ENCODE results near the genes GATD1, SLC25A22 and KRTAP5-2.

DNA sequence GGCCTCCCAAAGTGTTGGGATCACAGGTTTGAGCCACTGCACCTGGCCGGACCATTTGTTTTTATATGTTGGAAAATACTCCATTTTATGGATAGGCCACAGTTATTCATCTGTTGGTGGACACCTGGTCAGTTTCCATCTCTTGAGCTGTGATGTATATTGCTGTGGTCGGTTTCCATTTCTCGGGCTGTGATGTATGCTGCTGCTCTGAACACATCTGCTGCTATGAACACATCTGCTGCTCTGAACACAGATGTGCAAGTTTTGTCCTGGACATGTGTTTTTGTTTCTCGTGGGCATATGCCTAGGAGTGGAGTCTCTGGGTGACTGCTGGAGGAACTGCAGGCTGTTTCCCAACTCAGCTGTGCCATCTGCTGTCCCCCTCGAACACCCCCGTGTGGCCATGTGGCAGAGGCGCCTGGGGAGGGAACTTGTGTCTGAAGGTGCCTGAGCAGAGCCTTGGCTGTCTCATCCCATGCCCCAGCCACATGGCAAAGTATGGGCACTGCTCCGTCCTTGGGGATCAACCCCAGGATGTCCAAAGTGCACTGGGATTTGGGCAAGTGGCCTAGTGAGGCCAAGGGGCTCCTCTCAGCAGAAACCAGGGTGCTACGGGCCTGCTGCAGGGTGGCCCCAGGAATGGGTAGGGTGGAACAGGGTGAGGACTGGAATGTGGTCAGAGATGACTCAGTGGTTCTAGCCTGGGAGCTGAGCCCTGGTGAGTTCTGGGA is 14.9 kb downstream of the GATD1 start:
- PRO-cap, result no peak

DNA sequence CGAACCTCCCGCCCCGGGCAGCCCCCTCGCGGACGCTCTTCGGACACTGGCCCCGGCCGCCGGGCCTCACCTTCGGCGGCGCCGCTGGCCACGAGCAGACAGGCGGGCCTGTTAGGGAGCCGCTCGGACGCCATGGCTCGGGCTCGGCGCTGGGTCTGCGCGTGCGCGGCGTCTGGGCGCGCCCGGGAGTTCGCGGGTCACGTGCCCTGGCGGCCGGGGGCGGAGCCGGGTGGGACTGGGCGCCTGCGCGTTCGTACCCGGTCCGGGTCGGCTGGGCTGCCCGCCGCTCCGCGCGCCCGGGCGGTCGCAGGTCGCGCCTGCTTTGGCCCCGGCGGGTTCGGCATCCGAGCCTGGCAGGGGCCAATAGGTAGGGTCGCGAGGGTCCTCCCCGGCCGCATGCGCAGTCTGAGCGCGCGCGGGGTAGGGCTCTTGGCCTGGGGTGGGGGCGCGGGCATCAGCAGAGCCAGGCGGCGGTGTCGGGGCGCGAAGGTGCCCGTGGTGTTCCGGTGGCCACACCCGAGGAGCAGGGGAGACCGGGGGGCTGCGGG is at the start of gene GATD1:
TSS of gene GATD1 (minus strand) at position 159 of the 548 bp plus-strand sequence.
- PRO-cap, result bidirectional peak, plus-strand start at position 254 of the sequence, minus-strand start at position 157 of the sequence

GRCh38 chr11:790998-791519 is 1.2 kb upstream of the CEND1 start:
- PRO-cap, result no peak

DNA sequence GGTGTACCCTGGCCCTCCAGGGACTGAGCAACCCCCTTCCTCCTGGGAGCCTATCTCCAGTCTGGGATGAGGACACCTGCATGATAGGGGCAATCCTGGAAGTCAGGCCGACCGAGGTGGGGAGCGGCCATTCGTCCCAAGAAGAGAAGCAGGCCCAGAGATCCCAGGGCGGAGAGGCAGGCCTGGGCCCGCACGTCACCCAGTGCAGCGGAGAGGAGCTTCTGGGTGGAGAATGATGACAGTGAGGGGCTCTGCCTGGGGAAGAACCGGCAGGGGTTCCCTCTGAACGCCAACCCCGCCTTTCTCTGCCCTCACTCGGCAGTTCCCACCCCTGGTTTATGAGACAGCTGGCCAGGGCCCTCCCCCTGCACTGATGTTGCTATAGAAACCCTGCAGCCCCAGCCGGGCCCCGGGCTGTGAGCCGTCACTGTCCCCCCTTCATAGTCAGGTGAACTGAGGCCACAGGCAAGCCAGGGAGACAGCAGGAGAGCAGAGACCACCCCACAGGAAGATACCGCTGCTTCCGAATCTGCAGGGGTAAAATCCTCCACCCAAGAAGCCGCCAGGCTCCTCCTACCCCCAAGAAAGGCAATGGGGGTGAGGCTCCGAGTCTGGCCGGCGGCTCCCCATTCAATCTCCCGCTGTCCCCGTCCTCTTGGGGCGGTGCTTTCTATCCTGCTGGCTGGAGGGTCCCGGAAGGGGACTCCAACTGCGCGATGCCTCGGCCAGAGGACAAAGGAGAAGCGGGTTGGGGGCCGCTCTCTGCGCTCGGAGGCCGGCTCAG is 854 bp downstream of the SLC25A22 start:
- PRO-cap, result no peak

- PRO-cap, result bidirectional peak, plus-strand start at chr11:798045, minus-strand start at chr11:798019; unidirectional peak, minus-strand start at chr11:798245
These were observed at the start of gene SLC25A22 for GRCh38 chr11:797819-798740. TSS of gene SLC25A22 (minus strand) at chr11:798281.

DNA sequence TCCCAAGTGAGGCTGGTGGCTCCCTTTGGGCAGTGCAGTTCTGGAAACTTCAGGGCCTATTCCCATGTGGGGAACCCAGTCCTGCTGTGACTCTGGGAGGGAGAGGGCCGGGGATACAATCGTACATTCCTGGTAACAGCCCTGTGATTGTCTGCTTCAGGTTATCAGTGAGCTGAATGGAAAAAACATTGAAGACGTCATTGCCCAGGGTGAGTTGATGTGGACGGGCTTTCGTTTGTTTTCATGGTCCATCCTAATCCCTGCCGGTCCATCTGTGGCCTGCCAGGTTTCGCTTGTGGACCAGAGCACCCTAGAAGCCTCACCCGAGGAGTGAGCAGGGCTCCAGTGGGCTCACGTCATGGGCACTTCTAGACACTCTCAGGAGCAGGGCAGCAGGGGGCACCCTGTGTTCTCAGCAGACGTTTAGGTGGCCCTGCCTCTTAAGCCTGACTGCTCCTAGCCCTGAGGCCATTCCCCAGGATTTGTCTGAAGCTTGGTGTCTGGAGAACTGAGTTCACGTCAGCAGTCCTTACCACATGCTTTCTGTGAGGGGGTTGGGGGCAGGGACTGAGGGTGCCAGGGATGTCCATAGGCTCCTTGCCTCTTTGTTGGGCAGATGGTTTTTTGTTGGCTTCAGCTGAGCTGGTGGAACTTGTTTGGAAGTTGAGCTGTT is 1.8 kb downstream of the RPLP2 start:
- PRO-cap, result no peak

DNA sequence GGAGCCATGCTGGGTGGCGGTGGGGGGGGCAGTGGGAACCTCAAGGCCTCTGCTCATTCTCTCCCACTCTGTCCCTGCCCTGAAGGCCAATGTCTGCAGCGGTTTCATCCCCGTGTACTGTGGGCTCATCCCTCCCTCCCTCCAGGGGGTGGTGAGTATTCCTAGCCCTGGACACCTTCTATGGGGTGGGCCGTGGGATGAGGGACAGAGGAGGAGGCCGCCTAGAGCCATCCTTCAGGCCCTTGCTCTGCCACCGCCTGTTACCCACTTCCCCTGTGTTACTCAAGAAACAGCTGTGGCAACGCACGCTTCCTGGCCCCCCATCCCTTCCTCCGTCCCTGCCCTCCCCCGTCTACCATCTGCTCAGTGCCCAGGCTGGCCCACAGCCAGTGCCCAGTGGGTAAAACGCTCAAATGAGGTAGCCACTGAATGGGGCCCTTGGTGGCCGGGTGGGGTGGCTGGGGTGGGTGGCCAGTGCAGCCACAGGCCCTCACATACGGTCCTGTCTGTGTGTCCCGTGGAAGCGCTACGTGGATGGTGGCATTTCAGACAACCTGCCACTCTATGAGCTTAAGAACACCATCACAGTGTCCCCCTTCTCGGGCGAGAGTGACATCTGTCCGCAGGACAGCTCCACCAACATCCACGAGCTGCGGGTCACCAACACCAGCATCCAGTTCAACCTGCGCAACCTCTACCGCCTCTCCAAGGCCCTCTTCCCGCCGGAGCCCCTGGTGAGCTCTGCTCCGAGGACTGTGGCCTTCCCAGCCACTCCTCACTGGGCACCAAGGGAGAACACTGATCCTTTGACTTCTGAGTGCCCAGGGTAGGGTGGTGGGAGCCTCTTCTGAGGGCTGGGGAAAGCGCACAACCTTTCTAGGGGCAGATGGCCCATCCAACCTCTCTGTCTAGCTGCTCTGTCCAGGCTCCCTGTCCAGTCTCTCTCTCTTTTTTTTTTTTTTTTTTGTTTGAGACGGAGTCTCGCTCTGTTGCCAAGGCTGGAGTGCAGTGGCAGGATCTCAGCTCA is 3.5 kb downstream of the PNPLA2 start:
- PRO-cap, result no peak

DNA sequence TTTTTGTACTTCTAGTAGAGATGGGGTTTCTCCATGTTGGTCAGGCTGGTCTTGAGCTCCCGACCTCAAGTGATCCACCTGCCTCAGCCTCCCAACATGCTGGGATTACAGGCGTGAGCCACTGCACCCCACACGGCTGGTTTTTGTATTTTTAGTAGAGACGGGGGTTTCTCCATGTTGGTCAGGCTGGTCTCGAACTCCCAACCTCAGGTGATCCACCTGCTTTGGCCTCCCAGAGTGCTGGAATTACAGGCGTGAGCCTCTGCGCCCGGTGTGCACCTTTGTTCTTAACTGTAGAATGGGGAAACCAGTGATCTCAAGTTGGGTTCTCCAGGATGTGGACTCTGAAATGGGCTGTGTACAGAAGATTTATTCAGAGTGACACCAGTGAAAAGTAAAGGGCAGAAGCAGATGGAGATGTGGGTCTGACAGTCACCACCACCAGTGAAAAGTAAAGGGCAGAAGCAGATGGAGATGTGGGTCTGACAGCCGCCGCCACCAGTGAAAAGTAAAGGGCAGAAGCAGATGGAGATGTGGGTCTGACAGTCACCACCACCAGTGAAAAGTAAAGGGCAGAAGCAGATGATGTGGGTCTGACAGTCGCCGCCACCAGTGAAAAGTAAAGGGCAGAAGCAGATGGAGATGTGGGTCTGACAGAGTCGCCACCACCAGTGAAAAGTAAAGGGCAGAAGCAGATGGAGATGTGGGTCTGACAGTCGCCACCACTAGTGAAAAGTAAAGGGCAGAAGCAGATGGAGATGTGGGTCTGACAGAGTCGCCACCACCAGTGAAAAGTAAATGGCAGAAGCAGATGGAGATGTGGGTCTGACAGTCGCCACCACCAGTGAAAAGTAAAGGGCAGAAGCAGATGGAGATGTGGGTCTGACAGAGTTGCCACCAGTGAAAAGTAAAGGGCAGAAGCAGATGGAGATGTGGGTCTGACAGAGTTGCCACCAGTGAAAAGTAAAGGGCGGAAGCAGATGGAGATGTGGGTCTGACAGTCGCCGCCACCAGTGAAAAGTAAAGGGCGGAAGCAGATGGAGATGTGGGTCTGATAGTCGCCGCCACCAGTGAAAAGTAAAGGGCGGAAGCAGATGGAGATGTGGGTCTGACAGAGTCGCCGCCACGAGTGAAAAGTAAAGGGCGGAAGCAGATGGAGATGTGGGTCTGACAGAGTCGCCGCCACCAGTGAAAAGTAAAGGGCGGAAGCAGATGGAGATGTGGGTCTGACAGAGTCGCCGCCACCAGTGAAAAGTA is 35.4 kb downstream of the AP2A2 start:
- PRO-cap, result no peak

- PRO-cap, result bidirectional peak, plus-strand start at chr11:1151340, minus-strand start at chr11:1151223
These were observed 6.9 kb upstream of the MUC5AC start for GRCh38 chr11:1150713-1151471.

DNA sequence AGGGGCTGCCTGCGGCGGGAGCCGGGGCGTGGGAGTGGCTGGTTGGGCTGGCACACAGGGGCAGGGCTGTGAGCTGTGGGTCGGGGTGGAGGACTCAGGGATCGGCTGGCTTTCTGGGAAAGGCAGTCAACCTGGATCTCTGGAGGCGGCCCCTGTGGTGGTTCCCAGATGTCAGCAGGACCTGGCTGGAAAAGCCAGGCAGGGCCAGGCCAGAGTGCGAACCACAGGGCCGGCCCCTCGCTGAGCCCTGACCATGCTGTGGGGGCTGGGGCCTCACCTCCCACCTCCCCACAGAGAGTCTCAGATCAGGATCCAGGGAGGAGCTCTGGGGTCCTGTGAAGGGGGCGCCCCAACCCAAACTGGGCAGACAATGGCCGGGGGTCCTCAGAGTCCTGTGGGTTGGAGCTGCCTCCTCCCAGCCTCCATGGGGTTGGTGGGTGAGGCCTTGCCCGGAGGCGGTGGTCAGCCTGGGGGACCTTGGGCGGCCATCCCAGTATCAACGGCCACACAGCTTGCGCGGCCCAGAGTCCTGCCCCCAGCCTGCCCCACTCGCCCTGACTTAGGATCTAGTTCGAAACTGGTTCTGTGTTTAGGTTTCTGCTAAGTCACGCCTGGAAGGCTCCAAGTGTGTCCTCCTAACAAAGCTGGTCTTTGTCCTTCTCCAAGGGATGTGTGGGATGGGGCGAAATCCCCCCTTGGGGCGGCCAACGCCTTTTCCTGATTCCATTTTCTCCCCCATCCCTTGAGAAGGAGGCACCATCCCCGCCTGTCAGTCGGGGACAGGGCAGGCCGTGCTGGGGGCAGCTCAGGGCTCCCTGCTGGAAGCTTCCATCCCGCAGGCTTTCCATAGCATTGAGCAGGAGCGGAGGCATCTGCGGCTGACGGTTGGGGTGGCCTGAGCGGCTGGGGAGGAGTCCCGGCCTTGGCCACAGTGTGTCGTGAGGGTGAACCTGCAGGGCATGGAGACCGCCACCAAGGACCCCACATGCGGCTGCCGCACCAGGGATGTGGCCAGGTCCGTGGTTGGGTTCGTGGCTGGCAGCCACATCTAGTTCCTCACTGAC is 2.1 kb downstream of the MUC5B start:
- PRO-cap, result bidirectional peak, plus-strand start at position 78 of the sequence, minus-strand start outside the sequence; bidirectional peak, plus-strand start at position 772 of the sequence, minus-strand start at position 556 of the sequence

- PRO-cap, result no peak
These were observed 8.5 kb downstream of the MUC5B start for GRCh38 chr11:1231207-1231955.

DNA sequence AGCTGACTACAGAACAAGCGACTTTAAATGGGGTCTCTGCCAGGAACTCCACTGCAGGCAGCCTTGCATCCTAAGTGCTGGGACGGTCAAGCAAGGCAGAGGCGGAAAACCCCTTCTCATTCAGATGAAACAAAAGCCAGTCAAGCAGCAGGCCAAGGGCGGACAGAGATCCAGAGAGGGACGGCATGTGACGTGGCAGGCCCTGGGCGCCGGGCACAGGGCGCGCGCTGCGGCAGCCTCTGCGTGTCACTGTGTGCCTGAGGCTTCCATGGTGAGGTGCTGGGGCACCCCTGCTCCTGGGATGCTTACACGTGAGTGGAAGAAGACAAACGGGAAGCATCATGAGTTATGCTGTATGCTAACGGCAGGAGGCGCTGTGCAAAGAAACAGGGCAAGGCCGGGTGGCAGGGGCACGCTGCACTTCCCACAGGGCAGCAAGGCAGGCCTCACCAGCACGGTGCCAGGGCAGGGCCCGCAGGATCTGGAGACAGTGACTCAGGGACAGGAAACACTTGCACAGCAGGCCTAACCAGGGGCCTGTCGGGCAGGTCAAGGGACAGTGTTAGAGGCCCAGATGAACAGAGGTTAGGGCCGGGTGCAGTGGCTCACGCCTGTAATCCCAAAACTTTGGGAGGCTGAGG is 6.1 kb downstream of the TOLLIP start:
- PRO-cap, result no peak

- PRO-cap, result no peak
These were observed 4.4 kb downstream of the TOLLIP start for GRCh38 chr11:1305121-1305335.

DNA sequence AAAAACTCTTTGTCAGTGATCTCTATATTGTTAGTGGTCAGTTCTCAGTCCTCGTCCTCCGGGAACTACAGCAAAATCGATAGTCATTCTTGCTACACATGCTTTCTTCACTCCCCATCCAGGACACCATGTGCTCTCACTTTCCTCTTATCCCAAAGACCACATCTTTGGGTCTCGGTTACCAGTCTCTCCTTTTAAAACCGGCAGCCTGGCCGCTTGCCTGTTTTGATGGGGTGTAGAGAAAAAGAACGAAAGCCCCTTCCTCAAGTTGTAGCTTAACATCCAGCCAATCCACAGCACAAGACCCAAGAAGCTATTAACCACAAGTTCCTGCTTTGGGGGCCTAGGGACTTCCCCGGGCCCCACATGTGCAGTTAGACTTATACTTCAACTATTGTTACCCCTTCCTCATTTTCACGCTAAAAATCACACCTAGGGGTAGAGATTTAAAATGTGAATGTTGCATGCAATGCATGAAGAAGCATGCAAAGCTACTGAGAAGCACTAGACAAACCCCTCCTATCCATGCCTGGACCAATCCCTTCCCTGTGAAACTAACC is 1.5 kb upstream of the TOLLIP start:
- PRO-cap, result no peak

DNA sequence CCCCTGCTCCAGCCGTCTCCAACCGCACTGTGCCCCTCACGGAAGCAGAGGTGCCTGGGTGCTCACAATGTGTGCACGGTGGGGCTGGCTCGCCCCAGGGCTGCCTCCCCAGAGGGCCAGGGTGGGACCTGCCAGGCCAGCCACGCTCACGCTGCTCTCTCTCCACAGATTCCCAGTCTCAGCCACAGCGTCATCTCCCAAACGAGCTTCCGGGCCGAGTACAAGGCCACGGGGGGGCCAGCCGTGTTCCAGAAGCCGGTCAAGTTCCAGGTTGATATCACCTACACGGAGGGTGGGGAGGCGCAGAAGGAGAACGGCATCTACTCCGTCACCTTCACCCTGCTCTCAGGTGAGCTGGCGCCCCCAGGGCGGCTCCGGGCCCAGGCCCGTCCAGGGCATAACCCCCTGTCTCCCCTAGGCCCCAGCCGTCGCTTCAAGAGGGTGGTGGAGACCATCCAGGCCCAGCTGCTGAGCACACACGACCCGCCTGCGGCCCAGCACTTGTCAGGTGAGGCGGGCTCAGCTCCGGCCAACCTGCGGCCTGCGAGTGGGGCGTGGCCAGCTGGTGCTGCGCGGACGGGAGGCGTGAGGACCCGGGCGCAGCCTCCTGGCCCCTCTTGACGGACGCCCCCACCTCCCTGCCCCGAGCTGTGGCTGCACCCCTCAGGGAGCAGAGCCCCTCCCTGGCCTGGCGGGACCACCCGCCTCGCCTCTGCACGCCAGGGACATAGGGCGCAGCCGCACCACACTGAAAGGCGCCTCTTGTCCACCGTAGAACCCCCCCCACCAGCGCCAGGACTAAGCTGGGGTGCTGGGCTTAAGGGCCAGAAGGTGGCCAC is 30.2 kb downstream of the MOB2 start:
- PRO-cap, result no peak

DNA sequence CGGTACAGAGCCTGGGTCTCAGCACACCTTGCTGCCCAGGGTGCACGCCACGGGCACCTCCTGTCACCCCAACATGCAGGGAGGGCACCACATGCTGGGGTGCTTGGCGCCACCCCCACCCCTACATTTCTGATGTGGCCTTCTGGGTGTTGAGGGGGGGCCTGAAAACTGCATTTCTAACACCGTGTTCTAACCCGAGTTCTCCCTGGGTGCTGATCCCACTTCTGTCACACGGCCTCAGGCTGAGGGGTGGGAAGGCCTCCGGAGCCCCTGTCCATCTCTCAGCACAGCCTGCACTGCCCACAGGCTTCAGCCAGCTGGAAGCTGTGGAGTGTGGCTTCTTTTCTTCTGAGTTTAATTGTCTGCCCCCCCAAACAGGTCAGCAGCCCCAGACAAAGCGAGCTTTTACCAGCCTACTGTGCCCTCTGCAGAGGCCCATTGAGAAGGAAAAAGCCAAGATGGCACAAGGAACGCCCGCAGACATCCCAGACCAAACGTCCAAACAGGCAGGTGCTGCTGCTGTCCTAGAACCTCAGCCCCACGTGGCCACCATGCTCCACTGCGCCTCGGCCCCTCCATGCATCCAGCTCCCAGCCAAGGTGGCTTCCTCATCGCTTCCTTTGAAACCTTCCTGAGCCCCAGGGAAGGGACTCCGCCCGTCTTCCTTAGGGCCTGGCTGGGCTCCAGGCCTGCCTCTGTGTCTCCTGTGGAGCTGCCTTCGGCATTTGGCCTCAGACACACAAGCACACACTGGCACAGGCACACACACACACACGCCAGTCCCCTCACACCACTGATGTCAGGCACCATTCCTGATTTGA is 1.8 kb downstream of the MOB2 start:
- PRO-cap, result no peak

DNA sequence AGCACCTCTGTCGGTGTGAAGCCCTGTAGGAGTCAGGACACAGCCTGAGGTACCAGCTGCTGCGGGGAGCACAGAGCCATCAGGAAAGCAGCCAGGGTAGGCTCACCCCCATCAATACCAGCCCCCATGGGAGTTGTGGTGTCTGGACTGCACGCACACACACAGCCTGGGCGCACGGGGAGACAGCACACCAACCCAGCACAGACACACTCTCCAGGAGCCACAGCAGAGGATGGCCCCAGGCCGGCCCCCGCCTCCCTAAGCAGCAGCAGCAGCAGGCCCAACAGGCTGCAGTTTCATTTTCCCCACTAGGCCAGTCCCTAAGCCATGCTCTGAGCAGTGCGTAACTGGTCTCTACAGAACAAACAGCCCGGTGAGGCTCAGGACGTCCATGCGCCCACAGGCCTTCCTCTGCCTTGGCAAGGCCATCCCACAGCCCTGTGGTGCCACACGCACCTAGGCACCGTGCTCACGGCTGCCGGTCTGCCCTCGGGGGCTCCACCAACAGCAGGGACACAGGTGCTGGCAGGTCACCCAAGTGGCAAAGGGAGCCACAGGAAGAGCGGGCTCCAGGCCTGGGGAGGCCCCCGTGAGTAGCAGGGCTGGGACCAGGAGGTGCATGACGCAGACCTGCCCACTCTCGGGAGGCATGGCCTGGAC is 1.2 kb upstream of the MOB2 start:
- PRO-cap, result no peak

- PRO-cap, result no peak
These were observed 39.2 kb downstream of the DUSP8 start for GRCh38 chr11:1532727-1533337.

DNA sequence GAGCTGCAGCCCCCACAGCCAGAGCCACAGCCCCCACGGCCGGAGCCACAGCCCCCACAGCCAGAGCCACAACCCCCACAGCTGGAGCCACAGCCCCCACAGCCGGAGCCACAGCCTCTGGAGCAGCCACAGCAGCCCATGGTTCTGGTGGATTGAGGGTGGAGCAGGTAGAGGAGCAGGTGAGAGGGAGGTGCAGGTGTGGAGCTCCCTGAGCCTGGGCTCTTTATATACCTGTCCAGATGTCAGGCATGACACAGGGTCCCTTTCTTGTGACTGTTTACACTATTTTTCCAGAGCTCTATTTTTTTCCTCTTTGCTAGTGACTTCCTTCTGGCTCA is at the start of gene KRTAP5-2:
TSS of gene KRTAP5-2 (minus strand) at position 184 of the 338 bp plus-strand sequence.
- PRO-cap, result no peak

DNA sequence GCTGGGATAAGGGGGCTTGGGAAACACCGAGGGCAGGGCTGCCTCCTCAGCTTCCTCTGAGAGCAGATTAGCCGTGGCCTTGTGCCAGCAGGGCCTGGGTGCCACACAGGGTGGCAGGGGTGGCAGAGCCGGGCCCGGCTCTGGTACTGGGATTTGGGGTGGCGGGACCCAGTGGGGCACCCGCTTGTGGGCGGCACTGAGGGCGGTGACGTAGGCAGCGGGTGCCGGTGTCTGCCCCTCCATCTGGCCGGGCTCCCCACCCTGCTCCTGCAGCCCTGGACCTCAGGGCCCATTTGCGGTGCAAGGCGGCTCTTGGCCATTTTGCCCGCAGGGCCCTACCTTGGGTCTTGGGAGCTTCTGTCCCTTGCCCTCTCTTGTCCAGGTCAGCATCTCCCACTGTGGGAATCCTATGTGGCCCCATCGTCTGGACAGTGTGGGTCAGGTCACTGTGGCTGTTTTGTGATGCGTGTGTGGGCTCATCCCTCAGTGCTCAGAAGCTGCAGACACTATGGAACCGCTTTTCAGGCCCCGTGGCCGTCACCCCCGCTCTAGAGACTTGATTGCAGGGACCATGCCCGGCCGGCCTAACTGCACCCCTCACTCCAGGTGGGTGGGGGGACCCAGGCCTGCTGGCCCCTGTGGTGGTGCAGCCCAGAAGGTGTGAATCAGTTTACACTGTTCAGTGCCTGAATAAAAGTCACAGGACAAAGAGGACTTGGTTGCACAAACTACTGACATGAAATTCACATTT is 29.7 kb upstream of the KRTAP5-6 start:
- PRO-cap, result no peak

All from gallbladder (tissue), 1 donor.